ENCODE measurements around a stretch of chr2.

DNA sequence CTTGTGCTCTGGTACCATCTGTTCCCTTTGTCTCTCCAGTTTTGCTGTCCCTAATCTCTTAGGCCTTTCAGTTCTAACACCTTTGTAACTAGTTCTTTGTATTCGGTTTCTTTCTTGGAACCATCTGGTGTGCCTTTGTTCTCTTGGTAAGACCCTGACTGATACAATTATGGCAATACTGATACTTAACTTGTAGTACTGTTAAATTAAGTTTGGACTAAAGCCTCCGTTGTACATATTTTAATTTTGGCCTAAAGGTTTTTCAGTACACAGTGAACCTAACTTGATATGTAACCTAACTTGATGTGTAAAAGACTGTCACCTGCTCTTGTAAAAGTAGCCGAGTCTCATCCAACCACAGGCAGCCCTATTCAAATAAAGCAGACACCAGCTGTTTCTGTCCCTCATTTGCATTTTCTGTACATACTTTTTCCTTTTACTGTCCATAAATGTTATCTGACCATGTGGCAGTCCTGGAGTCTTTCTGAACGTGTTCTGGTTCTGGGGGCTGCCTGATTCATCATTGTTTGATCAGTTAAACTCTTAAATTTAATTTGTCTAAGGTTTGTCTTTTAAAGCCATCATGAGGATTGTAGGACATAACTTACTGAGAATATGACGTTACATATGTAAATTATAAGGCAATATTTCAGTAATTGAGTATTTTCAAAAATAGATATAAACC, 4.7 kb upstream of the MRPL44 start:
- PRO-cap = no peak
- RAMPAGE, long total RNA, 4 experiments = no peak in any of the 4 experiments

GRCh38 chr2:224038196-224038873, 751 bp downstream of the SERPINE2 start:
- PRO-cap = unidirectional peak, plus-strand start at chr2:224038656
- RAMPAGE, long total RNA, 4 experiments = start-site peak on the minus strand in 1 of 4 experiments, at chr2:224038717-224038836 at its widest, 11 reads per replicate

DNA sequence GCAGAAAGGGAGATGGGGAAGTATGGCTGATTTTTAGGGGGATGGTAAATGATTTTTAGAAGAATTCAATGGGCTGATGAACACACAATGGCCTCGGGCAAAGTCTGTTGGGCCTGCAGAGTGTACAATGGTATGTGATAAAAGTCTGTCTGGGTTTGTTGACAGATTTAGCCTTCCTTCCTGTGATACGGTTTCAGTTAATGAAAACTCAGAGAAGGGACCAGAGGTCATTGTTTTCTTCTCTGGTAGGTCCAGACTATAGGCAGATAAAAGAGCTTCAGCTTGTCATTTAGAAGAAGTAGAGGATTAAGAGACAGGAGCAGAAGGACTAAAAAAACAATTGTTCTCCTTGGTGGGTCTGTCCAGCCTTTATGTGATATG, 107.3 kb upstream of the SERPINE2 start:
- PRO-cap = no peak
- RAMPAGE, long total RNA, 4 experiments = no peak in any of the 4 experiments

- PRO-cap = no peak
- RAMPAGE, long total RNA, 4 experiments = no peak in any of the 4 experiments
These were observed 44.6 kb downstream of the DOCK10 start for GRCh38 chr2:224997644-224998187.

- PRO-cap = no peak
- RAMPAGE, long total RNA, 4 experiments = no peak in any of the 4 experiments
These were observed 63.4 kb downstream of the NYAP2 start for GRCh38 chr2:225462839-225463305.

DNA sequence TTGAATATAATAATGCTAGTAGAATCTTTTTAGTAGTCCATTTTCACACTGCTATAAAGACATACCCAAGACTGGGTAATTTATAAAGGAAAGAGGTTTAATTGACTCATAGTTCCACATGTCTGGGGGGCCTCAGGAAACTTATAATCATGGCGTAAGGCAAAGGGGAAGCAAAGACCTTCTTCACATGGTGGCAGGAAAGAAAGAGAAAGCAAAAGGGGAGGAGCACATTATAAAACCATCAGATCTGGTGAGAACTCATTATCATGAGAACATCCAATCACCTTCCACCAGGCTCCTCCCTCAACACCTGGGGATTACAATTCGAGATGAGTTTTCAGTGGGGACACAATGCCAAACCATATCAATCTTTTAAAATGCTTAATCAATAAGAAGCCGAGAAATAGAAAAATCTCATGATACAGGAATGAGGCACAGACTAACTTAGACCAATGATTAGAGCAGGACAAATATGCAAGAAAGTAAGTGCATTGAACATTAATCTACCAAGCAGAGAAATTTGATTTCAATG, 259.4 kb downstream of the IRS1 start:
- PRO-cap = no peak
- RAMPAGE, long total RNA, 4 experiments = no peak in any of the 4 experiments

- PRO-cap = bidirectional peak, plus-strand start at chr2:226791810, minus-strand start at chr2:226791666
- RAMPAGE, long total RNA, 4 experiments = no peak in any of the 4 experiments
These were observed 7.9 kb downstream of the IRS1 start for GRCh38 chr2:226791617-226792169.

GRCh38 chr2:226793722-226793921, 6.0 kb downstream of the IRS1 start:
- PRO-cap = unidirectional peak, plus-strand start at chr2:226793848
- RAMPAGE, long total RNA, 4 experiments = no peak in any of the 4 experiments

- PRO-cap = bidirectional peak, plus-strand start at chr2:226836434, minus-strand start at chr2:226836360; bidirectional peak, plus-strand start at chr2:226836493, minus-strand start at chr2:226836500
- RAMPAGE, long total RNA, 4 experiments = no peak in any of the 4 experiments
These were observed 345 bp downstream of the RHBDD1 start for GRCh38 chr2:226836237-226836560.

DNA sequence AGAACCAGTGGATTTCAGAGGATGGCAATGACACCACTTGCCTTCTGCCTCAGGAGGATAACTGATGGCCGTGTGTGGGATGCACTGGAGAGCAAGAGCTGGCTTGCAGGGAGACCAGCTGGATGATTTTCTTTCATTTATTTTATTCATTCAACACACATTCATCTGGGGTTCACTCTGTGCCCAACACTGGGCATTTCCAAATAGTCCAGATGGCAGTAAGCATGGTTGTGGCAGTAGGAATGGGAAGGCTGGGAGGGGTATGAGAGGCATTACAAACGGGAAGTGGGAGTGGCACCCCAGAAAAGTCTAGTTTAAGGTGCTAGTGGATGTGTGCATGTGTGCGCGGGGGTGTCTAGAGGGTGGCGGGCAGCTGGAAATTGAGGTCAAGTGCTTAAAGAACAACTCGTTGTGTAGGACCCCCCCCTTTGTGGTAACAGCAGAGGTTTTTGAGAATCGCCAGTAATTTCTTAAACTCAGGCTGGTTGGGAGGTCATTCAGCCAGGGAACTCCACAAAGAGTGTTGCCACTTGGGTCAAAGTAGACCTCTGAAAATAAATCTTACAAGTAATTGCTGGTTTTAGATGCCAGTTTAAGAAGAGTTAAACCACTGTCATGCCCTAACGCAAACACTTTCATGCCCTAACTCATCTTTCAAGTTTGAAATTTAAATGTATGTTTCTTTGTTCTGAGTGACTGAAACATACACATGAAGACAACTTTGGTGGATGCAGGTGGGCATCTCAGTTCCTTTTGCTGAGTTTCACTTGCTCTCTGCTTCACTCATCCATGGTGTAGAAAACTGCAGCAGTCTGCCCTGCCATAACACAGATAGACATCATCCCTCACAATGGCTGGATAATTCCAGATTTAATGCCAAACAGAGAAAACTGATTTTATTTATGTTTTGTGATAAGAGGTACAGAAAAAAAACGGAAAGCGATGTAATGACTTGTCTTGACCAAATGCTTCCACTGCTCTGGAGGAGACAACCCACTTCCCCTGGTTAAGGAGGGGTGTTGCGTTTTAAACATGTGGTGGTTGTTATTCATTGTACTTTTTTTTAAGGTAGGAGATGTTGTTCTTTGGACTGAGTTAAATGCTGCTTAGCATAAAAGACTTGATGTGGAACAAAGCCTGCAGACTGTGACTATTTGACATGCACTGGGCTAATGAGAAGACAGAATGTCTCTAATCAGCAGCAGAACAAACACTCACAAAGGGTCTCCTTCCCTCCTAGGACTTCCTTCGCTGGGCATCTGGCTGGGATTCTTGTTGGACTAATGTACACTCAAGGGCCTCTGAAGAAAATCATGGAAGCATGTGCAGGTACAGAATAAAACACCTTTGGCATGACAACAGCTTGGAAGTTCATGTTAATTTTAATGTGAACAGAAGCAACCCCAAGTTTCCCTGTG, 70.2 kb downstream of the RHBDD1 start:
- PRO-cap = no peak
- RAMPAGE, long total RNA, 4 experiments = no peak in any of the 4 experiments

DNA sequence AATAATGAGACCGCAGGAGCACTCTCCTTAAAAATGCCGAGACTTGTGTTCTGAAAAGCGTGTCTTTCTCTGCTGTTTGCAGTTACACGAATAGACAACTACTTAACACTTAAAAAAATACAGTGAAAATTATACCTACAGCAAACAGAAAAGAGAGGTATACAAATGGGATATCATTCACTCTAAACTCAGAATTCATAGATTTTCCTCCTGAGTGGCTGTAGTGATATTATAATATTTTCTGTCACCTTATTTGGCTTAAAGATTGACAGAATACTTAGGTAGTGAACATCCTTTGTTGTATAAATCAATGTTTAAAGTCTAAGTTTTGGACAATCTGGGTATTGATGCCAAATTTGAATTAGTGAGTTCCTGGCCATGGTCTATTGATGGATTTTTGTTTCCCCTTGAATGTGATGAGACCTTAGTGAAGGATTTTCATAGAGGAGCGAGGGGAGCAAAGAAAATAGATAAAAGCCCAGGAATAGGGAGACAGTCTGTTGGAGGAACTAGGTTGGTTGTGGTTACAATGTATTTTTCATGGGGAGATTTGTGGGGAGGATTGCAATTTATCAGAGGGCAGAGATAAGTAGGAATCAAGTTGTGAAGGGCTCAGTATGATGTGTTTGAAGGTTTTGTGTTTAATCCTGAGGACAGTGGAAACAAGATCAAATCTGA, 108.8 kb downstream of the RHBDD1 start:
- PRO-cap = no peak
- RAMPAGE, long total RNA, 4 experiments = no peak in any of the 4 experiments

DNA sequence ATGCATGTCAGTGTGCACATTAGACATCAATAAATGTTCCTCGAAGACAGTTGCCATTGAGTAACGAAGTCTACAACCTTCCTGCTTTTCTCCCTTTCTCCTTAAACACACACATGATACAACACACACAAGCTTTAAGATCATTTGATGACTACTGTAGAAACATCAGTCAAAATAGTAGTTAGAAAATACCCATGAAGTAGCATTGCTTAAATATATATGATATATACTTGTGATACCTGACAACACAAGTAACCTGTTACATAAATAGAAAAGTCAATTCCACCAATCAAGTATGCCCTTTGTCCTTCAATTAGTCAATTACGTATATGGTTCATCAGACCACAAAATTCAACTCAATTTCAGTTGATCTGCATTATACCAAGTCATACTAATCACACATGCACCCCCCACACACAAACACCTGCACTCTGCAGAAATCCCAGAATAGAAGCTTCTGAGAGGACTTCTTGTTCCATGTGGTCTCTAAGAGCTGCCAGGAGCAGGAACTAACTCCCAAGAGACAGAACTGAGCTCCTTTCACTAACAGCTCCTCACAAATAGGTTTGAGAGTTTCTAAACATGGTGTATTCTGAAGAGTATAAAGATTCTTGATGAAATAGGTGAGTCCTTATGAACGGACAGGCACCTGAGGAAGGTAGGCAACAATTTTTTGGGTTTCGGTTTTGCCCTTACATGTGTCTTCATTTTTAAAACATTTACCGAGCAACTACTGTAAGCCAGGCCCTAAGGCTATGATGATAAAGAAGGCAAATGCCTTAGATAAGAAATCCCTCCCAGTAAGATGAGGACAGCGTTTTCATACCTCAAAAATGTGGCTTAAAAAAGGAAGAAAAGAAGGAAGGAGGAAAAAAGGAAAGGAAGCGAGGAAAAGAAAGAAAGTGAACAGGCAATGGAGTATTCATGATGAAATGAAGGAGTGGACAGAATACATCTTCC, 183.2 kb downstream of the PID1 start:
- PRO-cap = no peak
- RAMPAGE, long total RNA, 4 experiments = start-site peak on the minus strand in 1 of 4 experiments, centred at positions 241 to 690 of the sequence, 5 to 9 reads per replicate

DNA sequence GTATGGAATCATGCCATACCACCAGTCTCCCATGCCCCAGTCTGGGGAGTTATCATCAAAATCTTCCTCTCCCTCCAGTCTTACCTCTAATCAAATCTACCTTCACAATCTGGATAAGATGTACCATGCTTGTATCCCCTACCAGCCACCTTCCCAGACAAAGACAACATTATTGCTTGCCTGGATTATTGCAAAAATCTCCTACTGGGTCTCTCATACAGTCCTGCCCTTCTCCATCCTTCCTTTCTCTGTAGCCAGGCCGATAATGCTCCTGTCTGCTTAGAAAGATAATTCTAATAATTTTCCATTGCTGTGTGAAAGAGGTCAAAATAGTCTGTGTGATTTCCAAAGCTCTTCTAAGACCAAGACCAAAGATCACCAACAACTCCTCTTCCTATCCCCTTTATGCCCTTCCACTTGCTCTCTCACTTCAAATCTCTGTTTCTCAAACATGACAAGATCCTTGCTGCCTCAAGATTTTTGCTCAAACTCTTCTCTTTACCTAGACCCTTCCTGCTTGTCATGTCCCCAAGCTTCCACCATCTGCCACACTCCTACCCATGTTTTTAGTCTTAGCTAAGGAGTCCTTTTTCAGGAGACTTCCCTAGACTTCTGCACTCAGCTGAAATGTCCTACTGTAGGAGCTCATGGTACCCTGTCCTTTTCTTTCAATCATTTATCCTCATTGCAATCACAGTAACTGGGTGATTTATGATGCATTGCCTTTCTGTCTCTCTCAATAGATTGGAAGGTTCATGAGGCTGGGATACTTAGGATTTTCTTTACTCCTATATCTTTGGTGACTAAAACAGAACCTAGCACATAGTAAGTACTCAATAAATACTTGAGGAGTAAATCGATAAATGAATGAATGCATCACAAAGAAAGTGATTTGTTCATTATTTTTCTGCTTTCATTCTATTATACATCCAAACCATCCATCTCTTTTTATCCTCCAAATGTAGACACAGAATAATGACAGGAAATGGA, 153.5 kb downstream of the PID1 start:
- PRO-cap = no peak
- RAMPAGE, long total RNA, 4 experiments = start-site peak on the minus strand in 1 of 4 experiments, centred at position 898 of the sequence, 11 reads per replicate

DNA sequence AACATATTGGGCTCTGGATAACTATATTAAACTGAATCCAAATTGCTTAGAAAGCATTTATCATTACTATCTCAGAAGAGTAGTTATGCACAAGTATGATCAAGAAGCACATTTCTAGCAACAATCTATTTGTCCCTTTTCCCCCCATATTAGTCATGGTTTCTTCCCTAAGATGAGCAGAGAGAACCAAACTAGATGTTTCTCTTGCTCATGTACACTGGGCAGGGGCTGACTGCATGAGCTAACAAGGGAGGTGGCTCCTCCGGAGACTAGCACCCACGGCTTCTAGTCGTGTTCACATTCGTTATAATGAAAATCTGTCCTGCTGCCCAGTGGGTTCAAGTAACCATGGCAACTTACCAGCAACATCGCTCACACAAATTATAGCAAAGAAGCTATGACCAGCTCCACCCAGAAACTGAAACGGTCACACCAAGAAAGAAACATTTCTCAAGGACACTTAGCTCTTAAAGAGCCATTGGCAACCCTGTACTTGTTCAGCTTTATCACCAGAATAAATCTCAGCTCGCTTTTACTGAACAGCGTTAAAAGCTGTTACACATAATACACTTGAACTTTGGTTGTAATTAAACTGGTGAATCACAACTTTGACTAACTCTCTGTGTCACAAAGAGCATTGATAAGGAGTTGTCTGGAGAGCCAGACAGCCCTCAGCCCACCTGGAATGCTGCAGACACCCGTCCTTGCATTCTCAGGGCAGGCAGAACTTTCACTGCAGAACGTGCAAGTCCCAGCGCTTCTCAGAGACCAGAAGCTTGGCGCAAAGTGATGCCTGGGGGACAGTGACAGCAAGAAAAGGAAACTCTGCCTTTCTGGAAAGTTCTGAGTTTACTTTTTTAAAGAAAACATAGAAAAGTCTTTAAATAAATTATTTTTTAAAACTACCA, 141.3 kb downstream of the PID1 start:
- PRO-cap = no peak
- RAMPAGE, long total RNA, 4 experiments = no peak in any of the 4 experiments

DNA sequence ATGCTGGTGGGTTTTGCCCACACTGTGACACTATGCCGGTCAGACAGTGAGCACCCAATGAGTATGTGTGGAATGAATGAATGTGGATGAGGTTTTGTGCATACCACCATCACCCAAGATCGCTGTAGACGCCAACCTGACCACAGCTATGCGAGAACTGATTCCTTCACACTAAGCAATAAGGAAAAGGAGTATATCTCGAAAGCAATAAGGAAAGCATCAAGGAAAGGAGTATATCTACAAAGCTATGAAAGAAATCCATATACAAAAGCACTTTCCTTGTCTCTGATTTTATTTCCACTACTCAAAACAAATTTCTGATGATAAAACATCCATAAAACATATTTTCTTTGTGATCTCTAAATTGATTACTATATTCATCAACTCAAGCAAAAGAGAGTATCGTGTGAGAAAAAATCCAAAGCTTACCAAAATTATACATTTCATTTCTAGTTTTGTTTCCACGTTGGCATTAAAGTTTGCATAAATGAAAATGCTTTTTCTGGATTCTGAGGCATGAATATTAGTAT, 116.5 kb downstream of the PID1 start:
- PRO-cap = no peak
- RAMPAGE, long total RNA, 4 experiments = no peak in any of the 4 experiments

GRCh38 chr2:229255705-229256462, 15.2 kb downstream of the PID1 start:
- PRO-cap = no peak
- RAMPAGE, long total RNA, 4 experiments = start-site peak on the minus strand in 1 of 4 experiments, at chr2:229255933-229256000 at its widest, 19 reads per replicate

- PRO-cap = no peak
- RAMPAGE, long total RNA, 4 experiments = no peak in any of the 4 experiments
These were observed 10.1 kb downstream of the PID1 start for GRCh38 chr2:229261001-229261371.

DNA sequence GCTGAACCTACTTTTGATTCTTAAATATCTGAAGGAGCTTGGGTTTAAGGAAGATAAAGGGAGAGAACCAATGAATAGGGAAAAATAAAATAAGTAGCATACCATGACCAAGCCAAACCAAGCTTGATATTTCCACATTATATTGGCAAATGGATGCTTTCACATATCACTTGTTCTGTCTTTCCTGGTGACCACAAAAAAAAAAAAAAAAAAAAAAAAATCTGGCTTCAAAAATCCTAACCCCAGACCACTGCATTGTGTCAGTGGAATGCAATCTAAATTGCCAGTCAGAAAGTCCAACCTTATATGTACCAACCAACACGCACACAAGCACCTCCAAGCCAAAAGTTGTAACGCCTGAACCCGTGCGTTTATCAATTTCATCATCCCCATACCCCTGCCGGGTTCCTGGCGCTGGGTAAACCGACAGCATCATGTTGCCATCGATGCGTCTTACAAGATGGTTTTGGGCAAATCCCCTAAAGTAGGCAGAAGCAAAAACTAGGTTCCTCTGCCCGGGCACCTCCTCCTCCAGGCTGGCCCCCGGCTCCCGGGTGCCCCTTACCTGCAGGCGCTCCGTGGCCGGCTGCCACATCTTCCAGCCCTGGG, 534 bp downstream of the PID1 start:
- PRO-cap = no peak
- RAMPAGE, long total RNA, 4 experiments = no peak in any of the 4 experiments

DNA sequence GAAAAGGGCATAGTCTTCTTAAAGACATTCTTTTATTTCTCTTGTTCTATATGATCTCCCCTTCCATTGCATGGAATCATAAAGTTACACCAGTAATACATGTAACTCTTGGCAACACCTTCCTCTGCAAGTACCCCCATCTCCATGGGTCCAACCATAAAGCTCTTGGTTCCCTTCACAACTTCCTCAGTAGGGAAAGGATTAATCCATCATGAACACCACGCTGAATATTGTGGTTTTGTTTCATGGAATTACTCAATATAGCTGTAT, 29.6 kb upstream of the PID1 start:
- PRO-cap = no peak
- RAMPAGE, long total RNA, 4 experiments = no peak in any of the 4 experiments

- PRO-cap = no peak
- RAMPAGE, long total RNA, 4 experiments = no peak in any of the 4 experiments
These were observed 30.3 kb upstream of the PID1 start for GRCh38 chr2:229301271-229301954.

Measured in gastroesophageal sphincter (tissue), 4 donors.